ENCODE measurements around the genes SGF29, NPIPB8, ATXN2L and CD19.

GRCh38 chr16:27314930-27315948 lies 1.5 kb downstream of the IL4R start:
- PRO-cap, result bidirectional peak, plus-strand start at chr16:27315372, minus-strand start at chr16:27315153

DNA sequence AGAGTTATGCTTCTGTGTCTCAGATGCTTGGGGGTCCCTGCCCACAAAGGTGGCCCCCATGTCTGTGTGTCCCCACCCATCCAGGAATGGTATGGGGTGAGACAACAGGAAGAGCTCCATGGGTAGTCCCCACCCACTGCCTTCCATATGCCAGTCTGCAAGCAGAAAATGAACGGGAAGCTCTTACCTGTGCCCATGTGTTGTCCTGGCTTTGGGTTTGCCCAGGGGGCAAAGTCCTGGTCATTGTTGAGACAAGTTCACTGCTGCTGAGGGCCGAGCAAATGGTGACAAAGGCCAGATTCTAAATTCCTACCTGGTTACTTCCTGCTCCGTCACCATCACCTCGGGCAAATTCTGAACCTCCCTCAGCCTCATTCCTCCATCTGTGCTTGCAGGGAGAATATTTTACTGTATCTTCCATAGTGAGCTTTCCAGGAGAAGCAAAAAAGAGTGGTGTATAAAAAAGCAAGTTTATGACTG lies 9.2 kb downstream of the IL4R start:
- PRO-cap, result no peak

- PRO-cap, result no peak
Observed at GRCh38 chr16:27331958-27332642, 18.3 kb downstream of the IL4R start.

DNA sequence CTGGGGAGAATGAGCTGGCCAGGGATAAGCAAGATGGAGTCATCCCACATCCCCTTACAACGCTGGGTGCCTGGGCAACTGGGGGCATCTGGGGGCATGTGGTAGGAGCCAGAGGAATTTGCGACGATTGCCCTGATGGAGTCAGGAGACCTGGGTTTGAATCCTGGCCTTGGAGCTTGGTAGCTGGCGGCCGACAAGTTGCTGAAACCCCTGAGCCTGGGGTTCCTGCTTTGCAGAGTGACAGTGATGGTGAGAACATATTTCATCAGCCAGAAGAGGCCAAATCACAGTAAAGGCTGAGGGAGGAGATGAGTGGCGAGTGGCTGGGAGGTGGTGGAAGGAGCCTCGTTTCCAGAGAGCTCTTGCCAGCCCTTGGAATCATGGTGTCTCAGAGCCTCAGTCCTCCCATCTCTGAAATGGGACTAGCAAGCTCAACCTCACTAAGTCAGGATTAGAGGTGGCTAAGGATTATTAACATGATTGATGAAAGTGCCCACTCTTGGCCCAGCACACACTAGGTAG lies 42.9 kb downstream of the IL4R start:
- PRO-cap, result no peak

GRCh38 chr16:27364321-27365081 lies 37.5 kb upstream of the IL21R start:
- PRO-cap, result no peak

DNA sequence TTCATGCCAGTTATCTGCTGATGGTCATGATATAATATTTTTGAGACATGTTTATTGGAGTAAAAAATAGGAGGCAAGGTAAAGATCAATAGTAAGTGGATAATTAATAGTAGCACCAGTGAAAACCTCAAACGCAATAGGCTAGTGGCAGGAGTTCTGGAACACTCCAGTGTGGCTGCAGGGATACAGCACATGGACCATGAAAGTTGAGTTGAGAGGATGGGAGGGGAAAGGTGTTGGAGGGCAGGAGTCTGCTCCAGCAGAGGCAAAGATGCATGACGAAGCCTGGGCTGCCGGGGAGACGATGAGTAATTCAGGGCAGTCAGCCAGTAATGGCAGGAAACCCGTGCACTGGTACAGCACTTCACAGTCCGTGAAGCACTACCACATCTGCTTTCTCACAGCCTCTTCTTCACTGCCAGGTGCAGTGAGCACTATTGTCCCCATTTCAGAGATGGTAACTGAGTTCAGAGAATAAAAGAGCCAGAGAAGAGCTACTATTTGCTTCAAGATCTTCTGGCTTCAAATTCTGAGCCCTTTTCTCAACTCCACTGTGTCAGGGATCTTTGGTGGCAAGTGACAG lies 24.4 kb downstream of the IL21R start:
- PRO-cap, result no peak

- PRO-cap, result no peak
Observed at GRCh38 chr16:27749396-27750366, 199.7 kb downstream of the KATNIP start.

DNA sequence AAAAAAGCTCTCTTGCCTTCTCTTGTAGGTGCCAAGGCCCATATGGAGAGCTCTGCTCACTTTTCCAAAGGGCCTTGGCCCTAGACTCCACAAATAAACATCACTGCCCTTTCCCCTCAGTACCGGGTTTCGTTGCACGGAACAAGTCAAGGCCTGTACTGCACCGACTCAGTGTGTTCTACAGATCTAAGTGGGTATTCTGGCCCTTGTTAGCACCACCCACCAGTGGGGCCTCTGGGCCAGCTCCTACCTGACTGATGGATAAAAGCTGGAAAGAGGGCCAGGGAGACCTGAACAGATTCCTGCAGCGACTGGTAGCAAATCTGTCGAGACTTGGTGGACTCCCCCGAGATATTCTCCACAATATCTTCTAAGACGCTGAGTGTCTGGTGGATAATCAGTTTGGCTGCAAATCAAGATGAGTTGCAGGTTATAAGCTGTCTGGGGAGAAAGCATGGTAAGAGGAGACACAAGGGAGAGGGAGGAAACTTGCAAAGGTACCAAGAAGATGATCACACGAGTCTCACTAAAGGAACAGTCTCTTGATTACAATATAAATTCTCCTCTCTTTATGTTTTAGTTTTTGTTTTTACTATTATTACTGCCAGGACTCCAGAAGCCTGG lies 43.9 kb upstream of the GSG1L start:
- PRO-cap, result no peak

- PRO-cap, result no peak
Observed at GRCh38 chr16:28150593-28151671, 60.8 kb downstream of the XPO6 start.

DNA sequence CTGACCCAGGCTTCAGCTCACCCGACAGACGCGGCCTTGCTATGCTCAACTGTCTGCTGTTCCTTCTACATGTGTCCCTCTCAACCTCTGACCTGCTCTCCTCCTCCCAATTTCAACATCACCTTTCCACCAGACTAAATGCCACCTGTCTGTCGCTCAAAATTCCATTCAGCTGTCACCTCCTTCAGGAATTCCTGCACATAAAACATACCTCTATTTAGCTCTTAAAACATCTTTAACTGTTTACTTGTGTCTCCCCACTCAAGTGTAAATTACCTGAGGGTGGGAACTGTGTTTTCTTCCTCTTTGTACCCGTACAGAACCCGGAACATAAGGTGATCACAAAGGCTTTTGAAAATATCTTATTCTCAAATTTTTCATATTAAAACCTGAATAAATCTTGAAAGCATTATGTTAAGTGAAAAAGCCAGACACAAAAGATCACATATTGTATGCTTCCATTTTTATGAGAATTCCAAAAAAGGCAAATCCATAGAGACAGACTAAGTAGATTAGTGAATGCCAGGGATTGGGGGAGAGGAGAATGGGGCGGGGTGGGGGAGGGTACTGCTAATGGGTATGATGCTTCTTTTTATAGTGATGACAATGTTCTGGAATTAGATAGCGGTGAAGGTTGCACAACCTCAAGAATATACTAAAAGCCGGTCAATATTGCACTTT lies 44.2 kb downstream of the XPO6 start:
- PRO-cap, result no peak

DNA sequence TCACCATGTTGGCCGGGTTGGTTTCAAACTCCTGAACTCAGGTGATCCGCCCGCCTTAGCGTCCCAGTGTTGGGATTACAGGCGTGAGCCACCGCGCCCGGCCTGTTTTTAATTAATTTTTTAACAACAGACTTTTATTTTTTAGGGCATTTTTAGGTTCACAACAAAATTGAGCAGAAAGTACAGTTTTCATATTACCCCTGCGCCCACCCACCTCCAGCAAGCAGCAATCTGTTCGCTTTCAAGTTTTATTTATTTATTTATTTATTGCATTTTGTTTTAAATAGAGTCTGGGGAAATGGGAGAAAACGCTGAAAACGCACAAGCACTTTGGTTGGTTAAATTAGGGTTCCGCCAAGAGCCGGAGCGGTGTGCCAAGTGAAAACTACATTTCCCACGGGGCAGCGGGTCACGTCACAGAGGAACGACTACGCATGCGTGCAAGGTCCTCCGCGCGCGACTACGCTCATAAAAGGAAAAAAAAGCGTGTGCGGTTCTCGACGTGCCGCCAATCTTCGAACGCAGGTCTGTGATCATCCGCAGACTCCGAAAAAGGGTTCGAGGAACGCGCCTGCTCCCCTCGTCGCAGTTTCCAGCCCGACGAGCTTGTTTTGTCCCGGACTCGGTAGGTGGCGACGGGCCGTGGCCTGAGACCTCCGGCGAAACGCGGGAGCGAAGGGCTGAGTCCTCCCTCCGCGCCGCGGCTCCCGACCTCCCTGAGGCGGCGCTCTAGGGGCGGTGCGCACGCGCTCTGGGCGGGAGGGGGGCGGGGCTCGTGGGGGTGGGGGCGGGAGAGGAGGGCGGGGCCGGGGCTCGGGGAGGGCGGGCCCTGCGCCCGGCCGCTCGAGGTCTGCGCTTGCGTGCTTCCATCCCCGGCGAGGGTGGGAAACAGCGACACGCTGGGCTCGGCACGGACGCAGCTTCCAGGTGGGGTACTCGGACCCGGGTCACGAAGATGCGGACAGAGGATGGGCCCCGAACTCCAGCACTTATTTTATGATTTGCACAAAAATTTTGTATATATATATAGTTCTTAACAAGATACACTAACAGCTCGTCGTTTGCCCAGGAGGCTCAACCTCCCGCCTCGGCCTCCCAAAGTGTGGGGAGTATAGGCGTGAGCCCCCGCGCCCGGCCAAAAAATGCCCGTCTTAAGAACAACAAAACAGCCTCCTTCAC lies at the start of gene SGF29:
TSS of gene SGF29 (plus strand) at position 448 of the 1,179 bp plus-strand sequence.
- PRO-cap, result unidirectional peak, plus-strand start at position 503 of the sequence; bidirectional peak, plus-strand start at position 875 of the sequence, minus-strand start at position 695 of the sequence

DNA sequence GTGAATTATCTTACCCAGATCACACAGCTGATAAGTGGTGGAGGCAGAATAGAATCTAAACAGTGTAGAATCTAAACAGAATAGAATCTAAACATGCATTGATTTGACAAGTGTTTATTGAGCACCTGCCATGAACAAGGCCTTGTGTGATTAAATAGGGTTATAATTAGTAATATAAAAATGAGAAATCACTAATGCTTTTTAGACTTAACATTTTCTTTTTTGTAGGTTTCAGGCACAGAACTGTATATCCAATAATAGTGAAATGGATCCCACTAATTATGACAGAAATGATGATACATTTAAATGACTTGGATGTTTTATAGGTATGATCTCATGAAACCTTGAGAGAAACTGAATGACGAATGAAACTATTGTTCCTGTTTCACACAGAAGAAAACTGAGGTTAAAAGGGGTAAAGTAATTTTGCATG lies at the start of gene NPIPB8:
TSS of gene NPIPB8 (plus strand) at position 320 of the 433 bp plus-strand sequence.
- PRO-cap, result no peak

DNA sequence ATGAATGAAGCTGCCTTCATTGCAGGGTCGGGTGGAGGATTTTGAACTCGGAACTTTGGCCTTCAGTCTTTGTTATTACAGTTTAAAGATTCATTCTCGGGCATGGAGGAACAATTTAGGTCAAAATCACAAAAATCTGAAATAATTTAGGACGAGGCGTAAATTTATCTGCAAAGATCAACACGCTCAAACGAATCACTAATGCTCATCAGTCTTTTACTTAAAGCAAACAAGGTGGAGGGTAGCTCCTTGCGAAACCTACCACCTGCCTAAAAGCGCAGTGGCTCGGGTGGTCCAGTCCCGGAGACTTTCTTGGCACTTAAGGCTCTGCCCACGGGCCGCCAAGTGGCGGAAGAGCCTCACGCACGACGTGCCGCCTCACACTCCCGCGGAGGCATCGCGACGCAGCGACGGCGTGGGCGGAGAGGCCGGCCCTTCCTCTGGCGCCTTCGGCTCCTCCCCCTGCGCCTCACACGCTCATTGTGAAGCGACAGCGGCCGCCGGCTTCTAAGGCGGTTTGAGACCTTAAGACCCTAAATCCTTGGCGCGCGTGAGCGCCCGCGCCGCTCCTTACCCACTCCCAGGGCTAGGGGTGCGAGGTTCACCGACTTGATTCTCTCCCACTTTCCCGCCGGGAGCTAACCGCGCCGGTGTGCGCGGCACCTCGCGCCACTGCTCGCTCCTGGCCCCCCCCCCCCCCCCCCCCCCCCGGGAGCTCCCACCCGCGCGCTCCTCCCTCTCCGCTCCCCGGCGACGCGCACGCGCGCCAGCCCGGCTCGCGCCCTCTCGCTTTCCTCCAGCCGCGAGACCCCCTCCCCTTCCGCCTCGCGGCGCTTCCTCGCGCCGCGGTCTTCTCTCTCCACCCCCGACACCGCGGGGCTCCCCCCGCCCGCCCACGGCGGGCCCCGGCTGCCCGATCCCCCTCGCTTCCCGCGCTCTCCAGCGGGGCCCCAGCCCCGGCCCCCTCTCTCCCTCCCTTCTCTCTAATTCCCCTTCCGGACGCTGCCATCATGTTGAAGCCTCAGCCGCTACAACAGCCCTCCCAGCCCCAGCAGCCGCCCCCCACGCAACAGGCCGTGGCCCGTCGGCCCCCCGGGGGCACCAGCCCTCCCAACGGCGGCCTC lies at the start of gene ATXN2L:
TSS of gene ATXN2L (plus strand) at position 750 of the 1,124 bp plus-strand sequence.
- PRO-cap, result bidirectional peak, plus-strand start at position 486 of the sequence, minus-strand start at position 315 of the sequence; bidirectional peak, plus-strand start at position 824 of the sequence, minus-strand start at position 685 of the sequence

DNA sequence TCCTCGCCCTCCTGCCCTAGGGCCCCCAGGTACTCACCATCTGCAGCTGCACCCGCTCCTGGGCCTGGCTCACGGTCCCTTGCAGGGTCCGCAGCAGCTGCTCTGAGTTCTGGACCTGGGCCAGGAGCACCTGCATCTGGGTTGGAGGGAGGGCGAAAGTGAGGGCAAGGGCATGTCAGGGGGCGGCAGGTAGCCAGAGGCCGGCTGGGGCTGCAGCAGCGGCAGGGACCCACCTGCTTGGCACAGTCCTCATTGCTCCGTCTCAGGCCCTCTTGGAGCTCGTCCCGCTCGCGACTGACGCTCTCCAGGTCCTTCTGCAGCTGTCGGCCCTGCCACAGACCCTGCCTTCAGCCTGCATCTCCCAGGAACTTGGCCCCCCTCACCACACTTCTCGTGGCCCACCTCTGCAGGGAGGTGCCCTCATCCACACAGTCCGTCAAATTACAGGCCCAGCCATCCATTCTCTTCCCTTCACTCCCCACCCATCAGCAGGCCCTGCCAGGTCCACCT lies 14.1 kb downstream of the RABEP2 start:
- PRO-cap, result no peak

DNA sequence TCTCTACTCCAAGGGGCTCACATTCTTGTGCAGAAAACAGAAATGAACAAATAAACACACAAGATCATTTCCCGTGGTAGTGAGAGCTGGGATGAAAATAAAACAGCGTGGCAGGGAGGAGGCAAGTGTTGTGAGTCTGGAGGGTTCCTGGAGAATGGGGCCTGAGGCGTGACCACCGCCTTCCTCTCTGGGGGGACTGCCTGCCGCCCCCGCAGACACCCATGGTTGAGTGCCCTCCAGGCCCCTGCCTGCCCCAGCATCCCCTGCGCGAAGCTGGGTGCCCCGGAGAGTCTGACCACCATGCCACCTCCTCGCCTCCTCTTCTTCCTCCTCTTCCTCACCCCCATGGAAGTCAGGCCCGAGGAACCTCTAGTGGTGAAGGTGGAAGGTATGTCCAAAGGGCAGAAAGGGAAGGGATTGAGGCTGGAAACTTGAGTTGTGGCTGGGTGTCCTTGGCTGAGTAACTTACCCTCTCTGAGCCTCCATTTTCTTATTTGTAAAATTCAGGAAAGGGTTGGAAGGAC lies at the start of gene CD19:
TSS of gene CD19 (plus strand) at position 271 of the 524 bp plus-strand sequence.
- PRO-cap, result no peak

- PRO-cap, result no peak
Observed at GRCh38 chr16:28951080-28951831, 519 bp downstream of the NFATC2IP start.

DNA sequence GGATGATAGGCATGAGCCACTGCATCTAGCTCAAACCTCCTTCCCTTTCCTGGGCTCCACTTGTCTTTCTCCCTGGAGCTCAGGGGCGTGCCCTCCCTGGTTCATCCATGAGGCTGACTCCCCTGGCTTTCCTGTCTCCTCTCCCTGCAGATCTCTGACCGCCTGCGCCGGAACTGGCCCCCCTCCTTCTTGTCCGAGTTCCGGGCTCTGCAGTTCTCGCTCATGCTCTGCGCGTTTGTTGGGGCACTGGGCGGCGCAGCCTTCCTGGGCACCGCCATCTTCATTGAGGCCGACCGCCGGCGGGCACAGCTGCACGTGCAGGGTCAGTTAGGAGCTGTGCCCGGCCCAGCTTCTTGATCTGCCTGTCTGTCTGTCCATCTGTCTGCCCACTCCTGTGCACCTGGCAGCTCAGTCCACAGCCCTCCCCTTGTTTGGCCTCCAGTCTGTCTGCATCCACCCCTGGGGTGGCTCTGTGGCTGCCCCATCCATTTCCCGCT lies 1.2 kb upstream of the LAT start:
- PRO-cap, result no peak

DNA sequence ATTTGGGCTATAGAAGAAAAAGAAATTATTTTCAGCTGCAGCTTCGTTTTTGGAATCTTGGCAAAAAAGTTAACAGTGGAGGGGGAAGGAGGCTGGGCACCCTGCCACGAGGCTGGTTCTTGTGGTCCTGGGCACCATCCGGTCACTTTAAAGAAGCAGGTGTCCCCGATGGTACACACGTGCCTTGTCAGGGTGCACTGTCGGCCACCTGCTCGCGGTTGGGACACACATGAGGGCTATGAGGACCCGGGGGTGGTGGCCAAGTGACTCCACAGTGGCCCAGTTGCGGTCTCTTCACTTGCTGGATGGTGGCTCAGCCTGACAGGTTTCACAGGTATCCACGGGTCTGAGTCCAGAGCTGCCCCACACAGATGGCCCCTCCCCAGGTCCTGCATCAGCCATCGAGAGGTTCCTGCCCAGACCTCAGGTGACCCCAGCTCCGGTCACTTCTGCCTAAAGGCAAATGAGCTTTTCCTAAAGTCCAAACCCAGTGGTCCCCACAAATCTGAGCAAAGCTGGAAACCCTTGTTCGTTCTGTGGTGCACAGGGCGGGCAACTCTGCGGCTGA lies 143.9 kb downstream of the LAT start:
- PRO-cap, result no peak

GRCh38 chr16:29130765-29131315 lies 146.0 kb downstream of the LAT start:
- PRO-cap, result no peak

GRCh38 chr16:29131316-29131828 lies 146.5 kb downstream of the LAT start:
- PRO-cap, result no peak